SK-N-SH (cell line): ENCODE results near the genes WDR89 and SYNE2.

GRCh38 chr14:63434336-63435078 is 108.7 kb downstream of the PPP2R5E start:
- RRBS, result no CpG with 5 or more reads among the region's 2 CpGs
CAGE:
- cytosol, long polyA plus RNA, result no peak
- long polyA plus RNA, result no peak
- nucleus, long polyA plus RNA, result no peak

DNA sequence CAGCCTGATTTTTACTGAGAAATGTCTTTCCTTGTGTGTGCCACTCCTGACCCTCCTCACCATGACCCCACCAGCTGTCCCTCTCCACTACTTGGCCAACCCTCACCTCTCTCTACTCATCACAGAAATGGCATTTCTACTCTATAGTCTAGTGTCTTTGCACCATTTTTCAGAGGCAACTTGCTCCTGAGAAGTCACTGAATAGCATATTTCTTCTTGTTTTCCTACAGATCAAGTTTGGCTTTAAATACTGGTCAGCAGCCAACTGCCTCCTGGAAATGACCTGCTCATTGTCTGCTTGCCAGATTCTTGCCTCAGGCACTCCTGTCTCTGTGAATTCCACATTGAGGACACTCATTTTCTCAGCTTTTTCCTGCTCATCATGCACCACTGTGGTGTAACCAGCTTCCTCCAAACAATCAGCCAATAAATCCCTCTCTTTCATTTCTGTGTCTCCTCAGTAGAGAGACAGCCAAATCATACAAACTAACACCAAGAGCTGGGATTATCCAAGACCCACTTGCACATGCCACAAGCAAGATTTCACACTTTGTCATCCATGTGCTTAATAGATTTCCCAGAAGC is 105.2 kb downstream of the PPP2R5E start:
CAGE:
- cytosol, long polyA plus RNA, result no peak
- long polyA plus RNA, result no peak
- nucleus, long polyA plus RNA, result no peak

DNA sequence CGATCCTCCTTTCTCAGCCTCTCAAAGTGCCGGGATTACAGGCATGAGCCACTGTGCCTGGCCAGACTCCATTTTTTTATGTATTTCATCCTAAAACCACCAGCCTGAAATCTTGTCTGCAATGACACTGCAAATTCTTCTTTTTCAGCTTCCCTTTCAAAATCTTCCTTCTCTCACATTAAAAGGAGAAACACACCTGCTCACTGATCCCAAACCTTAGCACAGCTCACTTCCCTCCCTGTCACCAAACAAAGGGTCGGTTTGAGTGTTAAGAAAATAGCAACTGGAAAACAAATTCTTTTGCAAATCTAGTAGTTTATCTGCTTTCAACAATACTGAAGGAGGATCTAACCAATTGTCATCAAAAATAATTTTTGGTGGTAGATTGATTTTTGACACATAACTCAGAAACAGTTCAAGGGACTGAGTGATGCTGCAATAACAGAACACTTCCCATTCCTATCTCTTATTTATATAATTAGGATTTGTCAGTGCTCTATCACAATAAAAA is 62.4 kb downstream of the PPP2R5E start:
- RRBS, result no CpG with 5 or more reads among the region's 3 CpGs
CAGE:
- cytosol, long polyA plus RNA, result no peak
- long polyA plus RNA, result no peak
- nucleus, long polyA plus RNA, result no peak

DNA sequence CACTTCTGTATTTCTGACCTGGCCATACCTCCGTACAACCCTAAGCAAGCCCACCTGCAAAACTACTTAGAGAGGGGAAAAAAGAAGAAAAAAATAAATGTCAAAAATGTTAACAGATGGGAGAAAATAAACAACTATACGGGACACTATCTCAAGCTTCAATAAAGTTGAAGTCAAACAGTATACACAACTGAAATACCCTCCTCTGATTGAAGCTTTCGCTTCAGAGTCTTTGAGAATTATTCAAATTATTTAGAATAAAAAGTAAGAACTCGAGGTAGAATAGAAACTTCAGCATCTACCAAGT is 28.2 kb downstream of the PPP2R5E start:
- RRBS, result no CpG with 5 or more reads among the region's 4 CpGs
CAGE:
- cytosol, long polyA plus RNA, result no peak
- long polyA plus RNA, result no peak
- nucleus, long polyA plus RNA, result no peak

DNA sequence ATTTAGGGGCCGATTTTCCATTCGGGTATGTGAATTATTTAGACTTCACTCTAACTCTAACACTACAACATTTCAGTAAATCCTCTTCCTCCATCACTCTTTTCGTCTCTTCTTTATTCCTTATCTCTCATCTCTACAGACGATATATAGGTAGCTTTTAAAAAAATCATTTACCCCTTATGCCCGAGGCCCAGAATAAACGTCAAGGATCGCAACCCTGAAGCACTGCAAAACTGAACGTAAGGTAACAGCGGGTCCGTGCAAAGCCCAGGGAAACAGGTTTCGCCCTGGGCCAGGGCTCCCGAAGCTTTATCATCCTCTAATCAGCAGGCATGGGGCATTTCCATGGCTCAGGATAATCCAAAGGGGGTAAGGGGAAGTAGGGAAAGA is 1.2 kb downstream of the PPP2R5E start:
- RRBS, result no CpG with 5 or more reads among the region's 12 CpGs
CAGE:
- cytosol, long polyA plus RNA, result no peak
- long polyA plus RNA, result no peak
- nucleus, long polyA plus RNA, result no peak

GRCh38 chr14:63641388-63642479 is at the start of gene WDR89:
Gene WDR89 (minus strand): TSS chr14:63641871.
- RRBS, result 2% methylated on average over 4 of the region's 70 CpGs
CAGE:
- cytosol, long polyA plus RNA, result no peak
- long polyA plus RNA, result no peak
- nucleus, long polyA plus RNA, result no peak

DNA sequence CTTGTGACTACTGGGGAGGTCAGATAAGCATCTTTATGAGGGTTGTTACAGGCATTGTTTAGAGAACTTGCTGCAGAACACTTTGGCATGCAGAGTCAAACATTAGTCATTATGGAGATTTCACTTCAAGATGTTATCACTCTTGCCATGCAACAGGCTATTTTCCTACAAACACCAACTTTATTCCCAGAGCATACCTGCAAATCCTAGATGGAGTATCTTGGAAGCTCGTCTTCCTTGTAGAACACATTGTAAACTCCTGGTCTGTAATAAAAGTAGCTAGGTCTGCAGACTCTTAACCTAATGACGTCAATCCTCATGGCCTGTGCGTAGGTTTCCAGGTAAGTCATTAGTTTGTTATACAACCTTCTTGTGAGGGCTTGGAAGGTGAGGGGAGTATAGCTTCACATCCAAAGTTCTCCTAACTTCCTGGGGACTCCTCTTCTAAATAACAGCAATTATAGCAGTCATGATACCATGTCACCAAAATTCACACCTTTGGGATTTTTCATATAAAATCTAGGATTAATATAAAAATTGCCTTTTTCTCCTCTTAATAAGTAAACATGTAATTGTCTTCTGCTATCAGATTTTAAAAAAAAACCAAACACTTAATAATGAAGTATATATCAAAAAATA is 36.4 kb upstream of the WDR89 start:
- RRBS, result no CpG with 5 or more reads among the region's 3 CpGs
CAGE:
- cytosol, long polyA plus RNA, result no peak
- long polyA plus RNA, result no peak
- nucleus, long polyA plus RNA, result no peak

DNA sequence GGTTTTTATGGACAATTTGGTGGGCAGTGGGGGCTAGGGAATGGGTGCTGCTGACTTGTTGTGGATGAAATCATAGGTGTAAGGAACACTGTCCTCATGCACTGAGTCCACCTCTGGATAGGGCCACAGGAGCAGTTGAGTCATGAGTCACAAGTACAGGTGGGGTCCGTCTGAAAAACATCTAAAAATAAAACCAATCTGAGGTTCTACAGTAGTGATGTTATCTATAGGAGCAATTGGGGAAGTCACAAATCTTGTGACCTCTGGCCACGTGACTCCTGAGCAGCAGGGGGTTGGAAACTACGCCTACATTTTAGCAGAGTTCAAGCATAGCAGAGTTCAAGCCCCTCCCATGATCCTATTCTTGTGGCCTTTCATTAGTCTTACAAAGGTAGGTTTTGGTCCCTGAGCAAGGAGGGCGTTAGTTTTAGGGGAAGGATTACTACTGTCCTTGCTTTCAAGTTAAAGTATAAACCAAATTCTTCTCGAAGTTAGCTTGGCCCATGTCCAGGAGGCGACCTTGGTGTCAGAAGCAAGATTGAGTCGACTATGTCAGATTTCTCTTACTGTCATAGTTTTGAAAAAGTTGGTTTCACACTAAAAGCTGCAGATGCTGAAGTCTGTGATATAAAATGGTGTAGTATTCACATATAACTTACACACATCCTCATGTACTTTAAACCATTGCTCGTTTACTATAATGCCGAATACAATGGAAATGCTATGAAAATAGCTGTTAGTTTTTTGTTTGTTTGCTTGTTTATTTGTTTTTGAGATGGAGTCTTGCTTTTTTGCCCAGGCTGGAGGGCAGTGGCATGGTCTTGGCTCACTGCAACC is 18.3 kb upstream of the SGPP1 start:
- RRBS, result no CpG with 5 or more reads among the region's 9 CpGs
CAGE:
- cytosol, long polyA plus RNA, result no peak
- long polyA plus RNA, result no peak
- nucleus, long polyA plus RNA, result no peak

GRCh38 chr14:63759542-63759826 is 31.6 kb upstream of the SGPP1 start:
- RRBS, result no CpG with 5 or more reads among the region's 2 CpGs
CAGE:
- cytosol, long polyA plus RNA, result no peak
- long polyA plus RNA, result no peak
- nucleus, long polyA plus RNA, result no peak

GRCh38 chr14:63852724-63853687 is at the start of gene SYNE2:
Gene SYNE2 (plus strand): TSS chr14:63853004.
- RRBS, result 1% methylated on average over 72 of the region's 120 CpGs
CAGE:
- cytosol, long polyA plus RNA, result no peak
- long polyA plus RNA, result no peak
- nucleus, long polyA plus RNA, result no peak

GRCh38 chr14:63875071-63875790 is 22.4 kb downstream of the SYNE2 start:
- RRBS, result no CpG with 5 or more reads among the region's 4 CpGs
CAGE:
- cytosol, long polyA plus RNA, result no peak
- long polyA plus RNA, result no peak
- nucleus, long polyA plus RNA, result no peak

GRCh38 chr14:63936613-63937498 is 84.1 kb downstream of the SYNE2 start:
- RRBS, result no CpG with 5 or more reads among the region's 11 CpGs
CAGE:
- cytosol, long polyA plus RNA, result no peak
- long polyA plus RNA, result no peak
- nucleus, long polyA plus RNA, result no peak

- RRBS, result no CpG with 5 or more reads among the region's 12 CpGs
CAGE:
- cytosol, long polyA plus RNA, result no peak
- long polyA plus RNA, result no peak
- nucleus, long polyA plus RNA, result no peak
Measured at GRCh38 chr14:64186062-64186797, 107.9 kb downstream of the ESR2 start.

- RRBS, result no CpG with 5 or more reads among the region's 6 CpGs
CAGE:
- cytosol, long polyA plus RNA, result no peak
- long polyA plus RNA, result no peak
- nucleus, long polyA plus RNA, result no peak
Measured at GRCh38 chr14:64507463-64508350, 3.1 kb downstream of the ZBTB1 start.

- RRBS, result no CpG with 5 or more reads among the region's 10 CpGs
CAGE:
- cytosol, long polyA plus RNA, result no peak
- long polyA plus RNA, result no peak
- nucleus, long polyA plus RNA, result no peak
Measured at GRCh38 chr14:64645242-64645967, 58.8 kb upstream of the PLEKHG3 start.

- RRBS, result 5% methylated on average over 21 of the region's 44 CpGs
CAGE:
- cytosol, long polyA plus RNA, result no peak
- long polyA plus RNA, result no peak
- nucleus, long polyA plus RNA, result no peak
Measured at GRCh38 chr14:64704802-64705347, 651 bp downstream of the PLEKHG3 start.

DNA sequence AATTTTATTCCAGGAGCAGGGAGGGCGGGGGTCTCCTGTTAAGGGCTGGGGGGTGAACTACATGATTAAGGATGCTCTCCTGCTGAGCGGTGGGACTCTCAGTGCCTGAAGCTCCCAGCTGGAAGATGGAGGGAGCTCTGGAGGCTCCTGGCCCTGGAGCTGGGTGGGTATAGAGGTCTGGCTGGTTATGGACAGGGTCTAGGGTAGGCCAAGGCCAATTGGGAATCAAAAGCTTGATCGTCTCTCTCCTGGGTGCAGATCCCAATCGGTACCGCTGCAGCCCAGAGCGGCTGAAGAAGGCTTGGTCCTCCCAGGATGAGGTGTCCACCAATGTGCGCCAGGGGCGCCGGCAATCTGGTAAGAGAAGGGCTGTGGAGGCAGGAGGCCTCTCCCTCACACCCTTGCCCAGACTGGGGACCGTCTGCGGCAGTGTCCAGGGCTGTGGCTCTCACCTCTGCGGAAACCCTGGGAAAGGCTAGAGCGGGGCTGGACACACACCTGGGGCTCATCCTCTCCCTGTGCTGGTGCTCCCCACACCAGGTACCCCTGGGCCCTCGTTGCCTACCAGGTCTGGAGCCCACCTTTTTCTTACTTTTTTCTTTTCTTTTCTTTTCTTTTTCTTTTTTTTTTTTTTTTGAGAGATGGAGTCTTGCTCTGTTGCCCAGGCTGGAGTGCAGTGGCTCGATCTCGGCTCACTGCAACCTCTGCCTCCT is 28.5 kb downstream of the PLEKHG3 start:
- RRBS, result no CpG with 5 or more reads among the region's 16 CpGs
CAGE:
- cytosol, long polyA plus RNA, result no peak
- long polyA plus RNA, result no peak
- nucleus, long polyA plus RNA, result no peak

GRCh38 chr14:64758802-64759333 is 54.6 kb downstream of the PLEKHG3 start:
- RRBS, result no CpG with 5 or more reads among the region's 4 CpGs
CAGE:
- cytosol, long polyA plus RNA, result no peak
- long polyA plus RNA, result no peak
- nucleus, long polyA plus RNA, result no peak

GRCh38 chr14:64855530-64856164 is 24.1 kb downstream of the SPTB start:
- RRBS, result no CpG with 5 or more reads among the region's 7 CpGs
CAGE:
- cytosol, long polyA plus RNA, result no peak
- long polyA plus RNA, result no peak
- nucleus, long polyA plus RNA, result no peak

- RRBS, result no CpG with 5 or more reads among the region's 16 CpGs
CAGE:
- cytosol, long polyA plus RNA, result no peak
- long polyA plus RNA, result no peak
- nucleus, long polyA plus RNA, result no peak
Measured at GRCh38 chr14:64950836-64951607, 8.5 kb upstream of the GPX2 start.